SK-N-DZ (cell line): ENCODE measurements around a stretch of chr1.

DNA sequence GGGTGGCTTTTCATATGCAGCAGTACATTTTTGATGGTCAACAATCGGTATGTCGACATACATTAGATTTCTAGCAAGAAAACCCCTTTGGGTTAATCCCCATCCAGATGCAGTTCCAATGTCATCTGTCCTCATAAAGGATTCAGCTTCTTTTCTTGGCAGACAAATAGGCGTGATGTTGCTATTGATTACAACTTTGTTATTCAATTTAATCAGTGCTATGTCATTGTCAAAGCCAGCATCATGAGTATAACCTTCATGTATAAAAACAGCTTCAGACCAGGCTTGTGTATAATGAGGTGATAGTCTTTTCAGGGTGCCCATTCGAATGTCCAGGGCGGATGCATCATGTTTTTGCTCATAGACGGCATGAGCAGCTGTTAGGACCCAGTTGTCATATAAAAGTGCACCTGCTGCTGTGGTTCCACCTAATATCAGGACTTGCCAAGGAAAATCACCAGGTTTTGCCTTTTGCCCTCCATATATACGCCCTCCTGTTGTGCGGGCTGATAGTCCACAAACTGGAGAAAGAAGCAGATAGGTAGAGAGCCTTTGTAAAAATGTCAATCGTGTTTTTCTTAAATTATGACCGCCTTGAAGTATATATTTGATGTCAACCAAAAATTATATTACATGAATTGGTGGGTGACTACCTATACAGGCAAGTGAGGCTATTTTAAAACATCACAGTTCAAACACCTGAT is 14.8 kb downstream of the TARDBP start:
RAMPAGE:
- cytosol, long total RNA, result no peak
- nucleus, long total RNA, result no peak

DNA sequence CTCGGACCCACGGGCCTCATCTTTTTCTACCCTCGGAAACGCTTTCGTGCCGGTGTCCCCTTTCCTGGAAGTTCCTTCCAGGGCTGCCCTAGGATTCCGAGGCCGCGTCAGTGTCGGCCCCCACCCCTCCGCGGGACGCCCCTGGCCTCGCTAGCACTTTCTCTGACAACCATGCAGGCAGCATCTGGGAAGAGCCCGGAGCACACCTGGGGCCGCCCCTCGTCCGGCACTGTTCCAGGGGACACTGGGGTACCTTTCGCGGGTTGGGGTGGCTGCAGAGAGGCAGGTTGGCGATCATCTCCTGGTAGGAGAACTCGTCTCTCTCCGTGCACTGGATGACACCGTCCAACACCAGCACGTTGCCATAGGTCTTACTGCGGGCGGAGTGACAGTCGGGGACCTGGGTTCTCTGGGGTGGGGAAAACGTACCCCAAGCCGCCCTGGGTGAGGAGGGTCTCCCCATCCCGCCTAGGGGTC is 808 bp downstream of the SRM start:
RAMPAGE:
- cytosol, long total RNA, result no peak
- nucleus, long total RNA, result no peak

DNA sequence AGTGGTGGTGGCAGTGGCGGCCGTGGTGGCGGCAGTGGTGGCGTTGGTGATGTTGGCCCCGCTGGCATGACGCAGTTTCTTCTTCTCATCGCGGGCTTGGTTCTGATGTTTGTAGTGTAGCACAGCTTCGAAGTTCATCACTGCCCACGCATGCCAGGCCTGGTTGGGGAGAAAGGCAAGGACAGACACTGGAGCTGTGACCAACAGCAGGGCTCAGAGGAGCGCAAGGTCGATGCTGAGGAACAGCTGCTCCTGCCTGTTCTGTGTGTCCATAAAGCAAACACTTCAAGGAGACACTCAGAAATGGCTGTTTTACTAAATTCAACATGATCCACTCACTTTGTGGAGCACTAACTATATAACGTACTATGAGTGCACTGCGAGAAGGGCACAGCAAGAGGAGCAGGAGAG is 31.0 kb upstream of the EXOSC10 start:
RAMPAGE:
- cytosol, long total RNA, result no peak
- nucleus, long total RNA, result no peak

DNA sequence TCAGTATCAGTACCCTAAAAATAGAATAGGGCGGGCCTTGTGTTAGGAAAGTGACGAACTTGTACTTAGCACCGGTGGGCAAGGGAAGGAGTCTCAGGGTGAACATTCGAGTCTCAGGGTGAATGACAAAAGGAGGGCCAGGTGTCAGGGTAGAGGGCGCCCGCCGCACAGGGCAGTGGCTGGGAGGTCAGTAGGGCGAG is 10.8 kb downstream of the AGTRAP start:
RAMPAGE:
- cytosol, long total RNA, result no peak
- nucleus, long total RNA, result no peak

GRCh38 chr1:11786428-11786625 is 19.4 kb downstream of the MTHFR start:
RAMPAGE:
- cytosol, long total RNA, result no peak
- nucleus, long total RNA, result no peak

DNA sequence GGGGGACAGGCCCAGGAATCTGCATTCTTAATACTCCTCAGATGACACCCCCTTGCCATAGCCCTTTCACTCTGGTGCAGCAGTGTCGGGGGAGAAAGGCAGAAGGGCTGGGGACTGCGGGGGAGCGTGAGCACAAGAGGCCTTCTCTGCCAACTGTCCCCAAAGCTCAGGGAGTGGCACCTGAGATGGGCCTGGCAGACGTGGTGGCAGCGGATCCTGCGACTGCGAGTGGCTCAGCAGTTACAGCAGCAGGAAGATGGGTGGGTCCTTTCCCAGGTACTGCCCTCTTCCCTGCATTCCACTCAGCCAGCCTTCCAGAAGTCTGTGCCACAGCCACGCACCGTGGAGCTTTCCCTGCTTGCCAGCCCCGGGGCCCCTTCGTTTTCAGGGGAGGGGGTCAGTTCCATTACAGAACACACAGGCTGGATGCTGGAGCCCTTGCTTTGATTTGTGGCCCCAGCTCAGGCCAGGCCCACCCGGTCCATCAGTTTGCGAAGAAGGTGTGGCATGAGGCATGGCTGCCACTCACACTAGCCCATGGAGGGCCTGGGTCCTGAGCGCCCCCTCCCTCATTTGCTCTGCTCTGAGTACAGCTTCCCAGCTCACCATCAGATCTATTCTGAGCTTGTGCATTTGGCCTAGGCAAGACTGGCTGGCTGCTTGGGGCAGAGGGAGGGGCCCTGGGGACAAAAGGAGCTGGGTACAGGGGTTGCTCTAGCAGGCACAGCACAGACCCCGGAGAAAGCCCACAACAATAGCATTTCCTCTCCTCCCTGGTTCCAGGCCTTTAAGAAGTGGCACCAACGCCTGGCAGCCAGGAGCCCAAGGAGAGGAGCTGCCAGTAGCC is 17.1 kb downstream of the MTHFR start:
RAMPAGE:
- cytosol, long total RNA, result no peak
- nucleus, long total RNA, result no peak

DNA sequence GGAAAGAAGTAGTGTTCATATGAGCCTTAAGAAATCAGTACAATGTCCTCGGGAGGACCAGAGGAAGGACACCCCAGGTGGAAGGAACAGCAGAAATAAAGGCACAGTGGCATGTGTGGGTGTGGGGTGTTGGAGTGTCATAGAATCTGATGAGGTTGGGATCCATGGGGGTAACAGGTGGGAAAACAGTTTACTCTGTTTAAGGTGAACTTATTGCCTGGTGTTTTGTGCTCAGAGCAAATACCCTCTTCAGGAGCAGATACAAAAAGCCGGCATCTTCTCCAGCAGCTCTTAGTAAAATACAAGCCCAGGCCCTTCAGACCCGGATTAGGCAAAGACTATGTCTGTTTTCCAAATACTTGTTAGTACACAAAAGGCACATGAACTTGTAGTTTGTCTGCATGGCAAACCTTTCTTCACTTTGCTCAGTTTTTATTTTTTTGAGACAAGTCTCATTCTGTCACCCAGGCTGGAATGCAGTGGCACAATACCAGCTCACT is 2.9 kb downstream of the NPPA start:
RAMPAGE:
- cytosol, long total RNA, result no peak
- nucleus, long total RNA, result no peak

GRCh38 chr1:11873904-11874670 is 15.3 kb upstream of the NPPB start:
RAMPAGE:
- cytosol, long total RNA, result no peak
- nucleus, long total RNA, result no peak

DNA sequence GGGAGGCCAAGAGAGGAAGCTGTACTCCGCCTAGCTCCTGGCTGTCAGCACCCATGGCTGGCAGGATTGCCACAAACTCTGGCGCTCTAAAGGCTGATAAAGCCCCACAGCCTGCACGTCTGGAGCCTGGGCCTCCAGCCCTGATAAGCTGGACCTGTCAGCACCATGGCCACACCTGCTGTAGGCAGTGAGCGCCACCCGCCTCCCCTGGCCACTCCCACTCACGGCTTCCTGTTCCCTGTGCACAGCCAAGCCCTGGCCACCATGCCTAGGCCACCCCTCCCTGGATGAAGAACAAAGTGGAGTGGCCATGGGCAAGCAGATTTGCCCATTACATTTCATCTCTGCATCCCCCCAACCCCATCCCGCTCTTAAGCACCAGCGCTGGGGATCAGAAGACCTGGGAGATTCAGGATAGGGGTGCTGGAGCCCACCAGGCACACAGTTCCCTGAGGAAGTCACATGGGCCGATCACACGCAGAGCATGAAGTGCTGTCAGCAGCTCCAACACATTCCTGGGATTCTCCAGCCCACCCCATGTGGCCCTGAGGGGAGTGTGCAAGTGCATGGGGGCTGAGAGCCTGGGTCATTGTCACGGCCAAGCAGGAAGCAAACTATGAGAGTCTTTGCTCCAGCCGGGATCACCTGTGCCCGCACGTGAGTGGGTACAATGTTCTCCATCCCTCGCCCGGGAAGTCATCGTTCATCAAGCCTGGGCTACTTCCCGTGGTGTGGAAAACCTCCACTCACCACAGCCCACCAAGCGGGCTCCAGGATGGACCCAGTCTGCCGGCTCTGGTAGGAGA is 24.4 kb upstream of the NPPB start:
RAMPAGE:
- cytosol, long total RNA, result no peak
- nucleus, long total RNA, result no peak

DNA sequence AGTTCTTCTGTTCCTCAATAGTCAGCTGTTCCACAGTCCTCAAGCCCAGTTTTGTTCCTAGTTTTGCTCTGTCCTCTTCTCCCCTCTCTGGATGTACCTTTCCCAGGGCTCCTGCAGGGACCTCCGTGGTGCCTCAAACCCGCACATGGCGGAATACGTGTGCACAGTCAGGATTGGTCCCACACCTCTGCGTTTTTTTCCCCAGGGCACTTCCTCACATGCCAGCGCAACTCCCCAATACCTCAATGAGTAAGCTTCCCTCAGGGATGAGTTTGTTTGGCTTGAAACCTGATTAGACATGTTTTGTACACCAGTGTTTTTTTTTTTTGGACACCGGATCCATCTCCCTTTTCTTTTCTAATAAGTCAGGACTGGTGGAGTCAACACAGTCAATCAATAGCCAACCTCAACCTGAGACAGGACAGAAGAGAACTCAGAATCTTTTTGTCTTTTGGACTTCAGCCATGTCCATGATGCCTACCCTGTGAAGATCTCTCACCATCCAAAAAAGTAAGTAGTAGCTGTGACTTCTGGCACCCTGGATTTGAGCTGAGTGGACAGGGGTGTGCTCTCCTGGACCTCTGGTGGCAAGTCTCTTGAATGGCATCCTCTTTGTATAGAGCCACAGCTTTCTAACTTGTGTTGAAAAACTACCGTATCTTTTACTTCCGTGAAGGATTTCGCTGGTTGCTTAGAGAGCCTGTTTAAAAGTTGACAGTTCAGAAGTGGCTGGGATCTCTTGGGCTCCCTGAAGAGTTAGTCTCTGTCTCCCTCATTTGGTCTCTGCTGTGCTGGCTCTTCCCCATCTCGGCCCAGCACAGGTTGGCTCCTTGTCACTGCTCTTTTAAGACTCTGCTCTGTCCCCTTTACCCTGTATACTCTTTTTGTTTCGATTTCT is 1.6 kb downstream of the MFN2 start:
RAMPAGE:
- cytosol, long total RNA, result no peak
- nucleus, long total RNA, result no peak

RAMPAGE:
- cytosol, long total RNA, result no peak
- nucleus, long total RNA, result no peak
These were observed 18.6 kb upstream of the TNFRSF1B start for GRCh38 chr1:12148010-12148730.

DNA sequence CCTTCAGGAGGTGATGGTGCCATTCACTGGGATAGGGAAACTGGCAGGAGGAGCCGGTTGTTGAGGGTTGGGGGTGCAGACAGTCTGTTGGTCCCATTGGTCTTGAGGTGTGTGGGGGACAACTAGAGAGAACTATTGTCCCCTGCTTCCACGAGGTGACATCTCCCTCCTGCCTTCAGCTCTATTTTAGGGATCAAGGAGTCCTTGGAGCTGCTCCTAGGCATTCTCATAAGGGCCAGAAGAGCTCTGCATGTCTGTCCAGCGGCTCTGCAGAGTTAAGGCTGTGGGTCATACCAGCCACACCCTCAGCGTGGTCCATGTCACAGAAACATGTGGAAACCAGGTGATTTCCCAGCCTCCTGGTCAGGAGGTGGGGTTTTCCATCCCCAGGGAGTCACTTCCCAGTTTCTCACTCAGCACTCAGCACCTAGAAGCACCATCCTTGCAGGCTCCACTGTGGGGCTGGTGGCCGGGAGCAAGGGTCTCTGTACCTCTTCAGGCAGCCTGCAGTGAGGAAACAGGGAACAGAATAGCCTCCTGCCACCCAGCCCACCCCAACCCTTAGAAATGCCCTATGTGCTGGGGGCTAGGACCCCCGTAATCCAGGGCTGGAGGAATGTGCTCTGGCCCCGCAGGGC is 1.5 kb upstream of the TNFRSF1B start:
RAMPAGE:
- cytosol, long total RNA, result no peak
- nucleus, long total RNA, result no peak

GRCh38 chr1:12189355-12190214 is 22.8 kb downstream of the TNFRSF1B start:
RAMPAGE:
- cytosol, long total RNA, result no peak
- nucleus, long total RNA, result no peak

GRCh38 chr1:12204764-12205239 is 25.0 kb upstream of the VPS13D start:
RAMPAGE:
- cytosol, long total RNA, result no peak
- nucleus, long total RNA, result no peak

RAMPAGE:
- cytosol, long total RNA, result no peak
- nucleus, long total RNA, result no peak
These were observed 22.9 kb upstream of the VPS13D start for GRCh38 chr1:12206537-12207689.

GRCh38 chr1:12209306-12209587 is 20.6 kb upstream of the VPS13D start:
RAMPAGE:
- cytosol, long total RNA, result no peak
- nucleus, long total RNA, result no peak

DNA sequence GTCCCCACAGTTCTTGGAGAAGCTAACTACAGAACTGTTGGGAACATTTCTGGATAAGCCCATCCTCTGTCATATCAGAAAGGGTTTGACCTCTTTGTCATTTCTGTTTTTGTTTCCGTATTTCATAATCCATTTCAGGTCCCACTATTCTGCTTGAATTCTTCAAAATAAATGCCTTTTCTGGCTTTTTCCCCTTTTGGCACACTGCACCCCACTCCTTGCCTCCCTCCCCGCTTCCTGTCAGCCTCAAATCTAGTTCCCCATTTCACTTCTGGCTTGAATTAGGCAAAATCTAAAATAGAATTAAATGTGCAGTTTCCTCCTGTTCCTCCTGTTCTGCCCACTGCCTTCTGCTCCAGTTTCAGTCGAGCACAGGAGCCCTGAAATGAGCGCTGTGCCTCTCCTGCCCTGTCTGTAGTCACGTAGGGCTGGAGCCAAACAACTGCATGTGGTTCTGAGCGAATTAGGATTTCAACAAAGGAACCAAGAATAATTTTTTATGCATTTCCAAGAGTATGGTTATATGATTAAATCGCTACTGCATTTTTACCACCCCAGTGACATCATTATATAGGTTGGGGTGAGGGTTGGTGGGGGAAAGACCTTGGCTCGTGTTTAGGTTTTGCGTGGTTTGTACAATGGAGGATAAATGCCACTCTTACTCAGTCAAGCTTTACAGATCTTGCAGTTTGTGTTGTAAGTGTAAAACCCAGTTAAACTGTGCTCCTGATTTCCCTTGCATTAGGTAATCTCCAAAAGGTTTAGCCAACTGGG is 114.9 kb downstream of the VPS13D start:
RAMPAGE:
- cytosol, long total RNA, result no peak
- nucleus, long total RNA, result no peak

RAMPAGE:
- cytosol, long total RNA, result no peak
- nucleus, long total RNA, result no peak
These were observed 160.5 kb downstream of the DHRS3 start for GRCh38 chr1:12457530-12457955.

GRCh38 chr1:12495527-12496176 is 122.4 kb downstream of the DHRS3 start:
RAMPAGE:
- cytosol, long total RNA, result no peak
- nucleus, long total RNA, result no peak

DNA sequence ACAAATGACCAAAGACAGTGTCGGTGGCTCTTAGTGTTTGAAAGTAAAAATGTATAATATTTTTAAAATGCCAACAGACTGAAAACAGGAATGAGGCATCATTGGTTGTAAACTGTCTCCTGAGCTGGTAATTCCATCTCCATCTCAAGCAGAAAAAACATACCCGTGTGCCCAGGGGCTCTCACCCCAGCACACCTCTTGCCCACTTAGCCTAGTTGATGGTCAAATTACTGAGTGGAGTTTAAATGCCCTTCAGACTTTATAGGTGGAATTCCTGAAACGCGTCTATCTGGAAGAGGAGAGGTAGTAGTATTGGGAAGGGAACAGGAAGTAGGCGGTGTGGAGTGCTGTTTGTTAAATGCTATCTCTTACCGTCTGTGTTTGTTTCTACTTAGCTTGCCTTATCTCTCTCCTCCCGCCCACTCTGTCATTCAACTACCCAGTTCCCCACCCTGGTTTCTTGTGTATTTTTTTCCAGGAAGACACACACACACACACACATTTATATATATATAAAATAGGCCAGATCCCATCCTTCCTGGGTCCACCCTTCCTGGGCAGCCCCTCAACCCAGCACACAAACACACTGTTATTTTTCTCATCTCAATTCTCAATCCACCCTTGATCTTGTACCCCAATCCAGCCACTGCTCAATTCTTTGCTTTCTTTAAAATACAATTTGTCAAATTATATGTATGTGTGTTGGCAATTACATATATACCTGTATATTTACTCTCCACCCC is 88.7 kb downstream of the DHRS3 start:
RAMPAGE:
- cytosol, long total RNA, result no peak
- nucleus, long total RNA, result no peak